MCF 10A (cell line): Measurements from ENCODE around the genes RBM15, CD53, LRIF1, CHI3L2 and PIFO.

- PRO-cap = bidirectional peak, plus-strand start at chr1:110338969, minus-strand start at chr1:110338803; bidirectional peak, plus-strand start at chr1:110339425, minus-strand start at chr1:110339156
- RRBS = no CpG with 5 or more reads among the region's 49 CpGs
These were observed at the start of gene RBM15 for GRCh38 chr1:110338896-110339595. Gene RBM15, plus strand, starts transcription at chr1:110339377.

GRCh38 chr1:110384254-110384890 lies 6.5 kb downstream of the SLC16A4 start:
- PRO-cap = no peak
- RRBS = no CpG with 5 or more reads among the region's 10 CpGs

- PRO-cap = no peak
- RRBS = no CpG with 5 or more reads among the region's 15 CpGs
These were observed 24.1 kb upstream of the CD53 start for GRCh38 chr1:110848824-110849306.

GRCh38 chr1:110872235-110873358 lies at the start of gene CD53:
Gene CD53, plus strand, starts transcription at chr1:110873148.
- PRO-cap = no peak
- RRBS = no CpG with 5 or more reads among the region's 12 CpGs

GRCh38 chr1:110963174-110964128 lies at the start of gene LRIF1:
Gene LRIF1, minus strand, starts transcription at chr1:110963922.
- PRO-cap = bidirectional peak, plus-strand start at chr1:110964250, minus-strand start at chr1:110963922
- RRBS = 46% methylated on average over 11 of the region's 68 CpGs

DNA sequence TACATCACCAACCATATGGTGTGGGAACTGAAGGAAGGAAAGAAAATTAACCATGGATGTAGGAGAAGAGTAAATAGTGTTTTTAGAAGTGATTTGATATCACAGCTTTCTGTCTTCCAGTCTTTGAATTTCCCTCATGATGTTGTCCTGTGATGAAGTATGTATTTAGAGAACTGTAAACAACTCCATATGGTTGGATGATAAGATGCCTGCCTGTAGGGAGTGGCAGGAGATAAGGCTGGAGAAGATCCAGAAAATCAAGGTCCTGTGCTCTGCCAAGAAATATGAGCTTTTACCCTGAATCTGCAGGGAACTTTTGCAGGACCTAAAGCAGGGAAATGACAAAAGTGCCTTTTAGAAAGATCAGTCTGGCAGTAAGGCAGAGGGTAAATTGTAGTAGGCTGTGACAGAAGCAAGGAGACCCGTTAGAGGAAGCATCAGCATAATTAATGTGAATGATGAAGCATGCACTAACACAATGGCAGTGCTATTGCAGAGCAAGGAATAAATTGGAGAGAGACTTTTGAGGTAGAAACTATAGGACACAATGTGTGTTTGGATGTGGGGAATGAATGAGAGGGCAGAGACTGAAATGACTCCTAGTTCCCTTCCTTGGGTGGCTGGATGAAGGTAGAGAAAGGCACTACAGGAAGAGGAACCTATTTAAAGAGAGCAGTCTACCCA lies 22.0 kb downstream of the CEPT1 start:
- PRO-cap = no peak
- RRBS = no CpG with 5 or more reads among the region's 1 CpG

- PRO-cap = no peak
- RRBS = no CpG with 5 or more reads among the region's 2 CpGs
These were observed 9.5 kb downstream of the DENND2D start for GRCh38 chr1:111190885-111191311.

DNA sequence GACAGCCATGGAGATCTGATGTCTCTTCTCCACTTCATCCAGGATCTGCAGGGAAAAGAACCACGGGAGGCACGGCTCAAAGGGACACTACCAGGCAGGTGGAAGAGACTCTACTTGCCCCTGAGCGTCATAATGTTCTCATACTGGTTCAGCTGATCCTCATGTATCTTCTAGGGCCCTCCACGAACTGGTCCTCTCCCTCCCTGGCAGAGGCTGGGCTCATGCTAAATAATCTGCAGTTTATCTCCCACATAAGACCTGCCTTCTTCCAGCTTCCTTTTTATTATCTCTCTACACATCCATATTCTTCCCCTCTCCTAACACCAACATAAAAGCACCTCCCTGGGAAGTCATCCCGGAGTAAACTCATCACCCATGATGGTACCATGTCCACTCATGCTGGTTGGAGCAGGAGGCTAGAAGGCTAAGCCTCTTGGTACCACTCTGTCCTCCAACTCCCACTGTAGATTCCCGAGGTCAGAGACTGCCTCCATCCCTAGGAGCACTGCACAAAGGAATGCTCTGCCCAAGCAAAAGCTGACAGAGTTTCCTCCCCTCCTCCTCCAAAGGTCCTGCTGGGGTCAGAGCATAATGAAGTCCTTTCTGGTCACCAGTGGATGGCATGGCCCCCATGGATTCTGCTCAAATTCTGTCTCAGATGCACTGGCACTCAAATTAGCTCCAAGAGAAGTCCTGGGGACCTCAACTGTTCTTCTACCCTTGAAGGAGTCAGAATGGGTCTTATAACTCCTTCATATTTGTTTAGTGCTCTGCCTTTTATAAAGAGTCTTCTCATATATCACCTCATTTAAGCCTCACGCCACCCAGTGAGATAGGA lies 4.2 kb downstream of the DENND2D start:
- PRO-cap = no peak
- RRBS = no CpG with 5 or more reads among the region's 7 CpGs

GRCh38 chr1:111227292-111227944 lies at the start of gene CHI3L2:
Gene CHI3L2, plus strand, starts transcription at chr1:111227713.
- PRO-cap = no peak
- RRBS = no CpG with 5 or more reads among the region's 5 CpGs

DNA sequence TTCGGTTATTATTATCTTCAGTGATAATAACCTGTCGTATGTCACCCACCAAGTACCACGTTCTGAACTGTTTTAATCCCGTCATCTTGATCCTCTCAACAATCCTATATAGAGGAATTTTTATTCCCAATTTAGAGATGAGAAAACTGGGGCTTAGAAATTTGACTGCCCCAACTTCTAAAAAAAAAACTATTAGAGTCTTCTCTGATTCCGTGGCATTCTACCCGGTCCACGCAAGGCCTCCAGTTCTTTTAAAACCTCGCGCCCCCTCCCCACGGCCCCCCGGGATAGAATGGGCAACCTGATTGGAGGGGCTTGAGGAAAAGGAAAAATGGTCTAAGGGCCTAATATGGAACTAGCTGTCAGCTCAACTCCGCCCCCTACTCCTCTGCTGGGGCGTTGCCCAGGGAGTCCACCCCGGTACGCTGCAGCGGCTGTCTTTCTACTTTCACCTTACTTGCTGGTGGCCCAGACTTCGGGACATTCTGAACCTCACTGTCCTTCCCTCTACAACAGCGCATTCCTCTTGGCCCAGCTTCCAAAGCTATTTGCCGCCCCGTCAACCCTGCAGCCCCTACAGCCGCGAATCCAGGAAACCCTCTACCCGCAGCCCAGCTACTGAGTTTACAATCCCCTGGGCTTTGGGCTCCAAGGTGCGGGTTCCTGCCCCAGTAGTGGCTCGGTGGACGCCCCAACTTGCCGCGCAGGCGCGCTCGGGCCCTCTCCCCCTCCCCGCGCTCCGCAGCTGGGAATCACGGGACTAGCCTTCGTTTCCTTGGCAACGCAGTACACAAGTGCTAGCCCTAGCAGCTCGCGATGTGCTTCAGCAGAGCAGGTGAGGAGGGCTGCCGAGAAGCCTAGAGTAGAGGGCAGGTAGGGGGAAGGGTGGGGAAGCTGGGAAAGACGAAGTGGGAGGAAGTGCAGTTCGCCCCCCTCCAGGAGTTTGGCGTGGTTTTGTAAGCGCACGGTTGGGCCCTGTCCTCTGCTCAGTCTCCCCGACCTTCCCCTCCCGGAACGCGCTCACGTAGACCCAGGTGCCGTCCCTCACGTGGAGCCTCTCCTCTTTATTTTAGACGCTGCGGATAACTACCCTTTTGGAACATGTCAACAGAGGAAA lies at the start of gene PIFO:
TSS of gene PIFO (plus strand) at position 786 of the 1,117 bp plus-strand sequence.
- PRO-cap = bidirectional peak, plus-strand start at position 829 of the sequence, minus-strand start at position 698 of the sequence
- RRBS = 20% methylated on average over 6 of the region's 54 CpGs

DNA sequence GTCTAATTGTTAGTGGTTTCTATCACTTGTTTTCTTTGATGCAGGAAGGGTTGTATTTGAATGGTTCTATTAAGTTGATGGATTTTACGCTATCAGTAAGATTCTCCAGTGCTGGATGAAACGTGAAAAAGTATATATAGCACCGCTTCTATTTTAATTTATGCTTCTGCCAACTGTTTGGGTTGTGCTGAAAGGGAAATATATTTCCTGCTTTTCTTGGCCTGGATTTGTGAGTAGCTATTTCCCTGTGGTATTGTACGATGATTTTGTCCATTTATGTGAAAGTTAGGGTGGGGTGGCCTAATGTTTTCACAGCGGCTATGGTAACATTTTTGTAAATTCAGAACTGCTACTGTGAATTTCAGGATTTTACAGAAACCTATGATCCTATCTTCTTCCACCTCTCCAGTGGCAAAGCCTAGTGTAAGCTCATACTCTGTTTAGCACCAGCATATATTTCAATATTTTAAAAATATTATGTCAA lies 352 bp downstream of the C1orf162 start:
- PRO-cap = no peak
- RRBS = no CpG with 5 or more reads among the region's 5 CpGs

- PRO-cap = no peak
- RRBS = no CpG with 5 or more reads among the region's 5 CpGs
These were observed 13.8 kb downstream of the ADORA3 start for GRCh38 chr1:111489551-111490029.

DNA sequence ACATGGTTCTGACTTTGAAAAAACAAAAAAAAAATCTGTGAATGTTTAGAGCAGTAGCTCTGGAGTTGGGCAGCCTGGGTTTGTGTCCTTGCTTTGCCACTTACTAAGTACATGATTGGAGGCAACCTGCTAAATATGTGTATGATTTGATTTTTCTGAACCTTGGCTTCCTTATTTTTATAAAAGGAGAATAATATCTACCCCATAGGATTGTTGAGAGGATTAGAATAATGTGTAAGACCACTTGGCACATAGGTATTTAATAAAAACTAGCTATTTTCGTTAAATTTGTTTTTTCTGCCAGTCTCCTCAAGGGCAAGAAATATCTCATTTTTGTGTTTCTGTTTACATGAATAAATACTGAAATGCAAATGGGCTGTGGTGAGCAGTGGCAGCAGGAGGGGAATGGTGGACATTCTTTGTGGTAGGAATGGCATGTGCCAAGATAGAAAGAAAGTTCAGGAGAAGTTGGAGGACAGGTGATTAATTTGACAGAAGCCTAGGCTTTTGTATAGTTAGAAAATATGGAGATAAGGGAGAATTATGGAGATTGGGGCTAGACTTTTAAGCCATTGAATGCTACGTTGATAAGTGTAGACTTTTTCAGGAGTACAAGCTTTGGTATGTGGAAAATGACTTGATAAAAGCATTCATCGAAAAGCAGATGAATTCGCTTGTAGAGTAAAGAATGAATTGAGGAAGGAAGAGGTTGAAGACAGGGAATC lies 8.5 kb downstream of the RAP1A start:
- PRO-cap = no peak
- RRBS = no CpG with 5 or more reads among the region's 4 CpGs

- PRO-cap = no peak
- RRBS = no CpG with 5 or more reads among the region's 10 CpGs
These were observed 59.4 kb downstream of the INKA2 start for GRCh38 chr1:111679595-111680304.

- PRO-cap = no peak
- RRBS = no CpG with 5 or more reads among the region's 4 CpGs
These were observed 736 bp downstream of the DDX20 start for GRCh38 chr1:111756489-111756785.

- PRO-cap = no peak
- RRBS = no CpG with 5 or more reads among the region's 3 CpGs
These were observed 67.4 kb upstream of the KCND3 start for GRCh38 chr1:112056925-112057299.

DNA sequence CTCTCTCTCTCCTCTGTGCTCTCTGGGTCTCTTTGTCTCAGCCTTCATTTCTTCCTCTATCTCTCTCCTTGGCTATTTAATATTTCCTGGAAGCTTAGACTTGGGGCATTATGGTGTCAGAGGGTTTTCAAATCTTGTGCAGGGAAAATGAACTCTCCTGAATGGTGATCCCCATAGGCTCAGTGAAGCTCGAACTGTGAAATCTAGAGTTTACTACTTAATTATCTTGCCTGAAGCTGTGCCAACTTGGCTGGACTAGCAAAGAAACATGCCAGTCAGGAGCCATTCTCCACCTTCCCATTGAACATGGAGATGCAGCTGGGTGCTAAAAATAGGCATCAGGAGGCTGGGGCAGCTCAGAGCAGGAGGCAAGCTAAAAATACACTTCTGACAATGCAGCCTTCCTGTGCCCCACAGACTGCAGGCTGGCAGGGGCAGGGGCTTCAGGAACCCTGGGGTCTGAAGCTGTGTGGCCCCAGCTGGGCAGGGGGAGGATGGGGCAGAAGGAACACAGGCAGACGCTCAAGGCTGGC lies 155.2 kb upstream of the KCND3 start:
- PRO-cap = no peak
- RRBS = no CpG with 5 or more reads among the region's 2 CpGs

DNA sequence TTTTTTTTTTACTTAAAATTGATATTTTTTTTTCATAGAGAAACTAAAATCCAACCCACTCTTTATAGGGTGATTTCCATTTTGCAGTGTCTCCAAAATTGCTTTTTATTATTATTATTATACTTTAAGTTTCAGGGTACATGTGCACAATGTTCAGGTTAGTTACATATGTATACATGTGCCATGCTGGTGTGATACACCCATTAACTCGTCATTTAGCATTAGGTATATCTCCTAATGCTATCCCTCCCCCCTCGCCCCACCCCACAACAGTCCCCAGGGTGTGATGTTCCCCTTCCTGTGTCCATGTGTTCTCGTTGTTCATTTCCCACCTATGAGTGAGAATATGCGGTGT lies 197.0 kb upstream of the CTTNBP2NL start:
- PRO-cap = no peak
- RRBS = no CpG with 5 or more reads among the region's 4 CpGs

- PRO-cap = no peak
- RRBS = no CpG with 5 or more reads among the region's 6 CpGs
These were observed 15.5 kb upstream of the WNT2B start for GRCh38 chr1:112493301-112493713.

- PRO-cap = no peak
- RRBS = no CpG with 5 or more reads among the region's 2 CpGs
These were observed 12.4 kb downstream of the ST7L start for GRCh38 chr1:112606210-112607270.